ENCODE measurements around the gene KCNAB2.

- PRO-cap = no peak
CAGE:
- cytosol, long polyA plus RNA = no peak
- long polyA plus RNA = no peak
- nucleus, long polyA plus RNA = no peak
Observed at GRCh38 chr1:3560483-3560990, 50.8 kb downstream of the MEGF6 start.

GRCh38 chr1:3669395-3670081 is 17.2 kb downstream of the TP73 start:
- PRO-cap = no peak
CAGE:
- cytosol, long polyA plus RNA = no peak
- long polyA plus RNA = no peak
- nucleus, long polyA plus RNA = no peak

GRCh38 chr1:3695457-3695985 is 43.2 kb downstream of the TP73 start:
- PRO-cap = no peak
CAGE:
- cytosol, long polyA plus RNA = no peak
- long polyA plus RNA = no peak
- nucleus, long polyA plus RNA = no peak

GRCh38 chr1:3745760-3747003 is 6.1 kb upstream of the CCDC27 start:
- PRO-cap = no peak
CAGE:
- cytosol, long polyA plus RNA = no peak
- long polyA plus RNA = no peak
- nucleus, long polyA plus RNA = no peak

GRCh38 chr1:3784956-3786003 is 11.0 kb downstream of the LRRC47 start:
- PRO-cap = no peak
CAGE:
- cytosol, long polyA plus RNA = no peak
- long polyA plus RNA = no peak
- nucleus, long polyA plus RNA = no peak

DNA sequence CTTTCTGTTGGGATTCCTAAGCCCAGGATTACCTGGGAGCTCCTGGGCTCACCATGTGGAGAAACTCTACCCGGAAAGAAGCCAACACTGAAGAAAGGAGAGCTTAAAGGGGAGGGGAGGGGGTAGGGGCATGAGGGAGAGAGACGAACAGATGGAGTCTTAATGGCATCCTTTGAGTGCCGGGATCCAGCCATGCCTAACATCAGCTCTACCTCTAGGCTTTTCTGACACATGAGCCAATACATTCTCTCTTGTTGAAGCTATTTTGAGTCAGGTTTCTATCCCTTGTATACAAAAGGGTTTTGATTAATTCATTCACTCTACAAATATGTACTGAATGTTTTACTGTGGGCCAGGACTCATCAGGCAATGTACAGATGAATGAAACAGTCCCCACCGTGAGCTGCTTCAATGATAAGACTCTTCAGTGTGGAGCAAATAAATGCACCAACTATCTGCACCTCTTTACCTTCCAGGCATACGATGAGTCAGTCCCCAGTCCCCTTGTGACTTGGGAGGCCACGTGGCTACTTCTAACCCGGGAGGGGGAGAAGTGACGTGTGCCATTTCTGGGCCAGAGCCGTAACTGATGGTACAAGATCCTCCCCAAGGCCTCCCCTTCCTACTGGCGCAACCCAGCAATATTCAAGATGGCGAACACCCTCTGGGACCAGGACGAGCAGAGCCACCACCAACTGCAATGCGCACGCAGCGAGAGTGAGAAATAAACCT is 74.8 kb downstream of the NPHP4 start:
- PRO-cap = no peak
CAGE:
- cytosol, long polyA plus RNA = no peak
- long polyA plus RNA = no peak
- nucleus, long polyA plus RNA = no peak

DNA sequence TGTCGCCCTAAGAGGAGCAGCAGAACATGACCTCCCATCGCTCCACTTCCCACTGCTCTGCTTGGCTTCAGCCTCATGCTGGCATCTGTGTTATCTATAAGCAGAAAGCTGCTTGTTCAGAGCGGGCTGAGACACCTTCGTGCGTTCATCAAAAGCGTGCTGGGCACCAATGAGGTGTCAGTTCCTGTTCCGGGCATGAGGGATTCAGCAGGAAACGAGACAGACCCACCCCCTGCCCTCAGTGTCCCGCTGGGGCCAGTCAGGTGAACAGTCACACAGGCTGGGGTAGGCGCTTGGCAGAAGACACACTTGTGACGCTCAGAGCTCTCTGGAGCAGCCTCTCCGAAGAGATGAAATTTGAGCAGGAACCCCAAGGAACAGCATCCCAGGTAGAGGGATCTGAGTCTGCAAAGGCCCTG is 20.8 kb upstream of the NPHP4 start:
- PRO-cap = no peak
CAGE:
- cytosol, long polyA plus RNA = no peak
- long polyA plus RNA = no peak
- nucleus, long polyA plus RNA = no peak

- PRO-cap = no peak
CAGE:
- cytosol, long polyA plus RNA = no peak
- long polyA plus RNA = no peak
- nucleus, long polyA plus RNA = no peak
Observed at GRCh38 chr1:6045272-6045750, 377 bp upstream of the KCNAB2 start.

GRCh38 chr1:6045751-6046173 is at the start of gene KCNAB2:
KCNAB2 (plus strand) TSS chr1:6045888.
- PRO-cap = no peak
CAGE:
- cytosol, long polyA plus RNA = no peak
- long polyA plus RNA = no peak
- nucleus, long polyA plus RNA = no peak

DNA sequence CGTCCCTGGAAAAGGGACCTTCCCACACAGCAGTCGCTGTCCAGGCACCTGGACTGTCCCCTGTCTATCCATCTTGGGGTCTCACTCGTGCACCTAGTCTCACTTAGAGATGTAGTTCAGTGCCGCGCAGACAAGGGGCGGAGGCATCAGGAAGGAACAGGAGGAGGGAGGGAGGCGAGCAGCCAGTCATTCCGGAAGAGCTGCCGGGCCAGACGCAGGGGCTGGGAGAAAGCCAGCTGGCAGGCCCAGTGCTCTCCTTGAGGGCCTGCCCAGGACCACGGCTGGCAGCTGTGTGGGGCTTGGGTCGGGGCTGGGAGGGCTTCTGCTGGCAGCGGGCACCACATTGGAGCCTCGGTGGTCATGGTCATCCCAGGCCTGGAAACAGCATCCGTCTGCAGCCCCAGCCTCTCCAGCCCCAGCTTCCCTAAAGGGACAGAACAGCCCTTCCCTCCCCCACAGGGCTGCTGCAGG is 12.9 kb downstream of the KCNAB2 start:
- PRO-cap = no peak
CAGE:
- cytosol, long polyA plus RNA = no peak
- long polyA plus RNA = no peak
- nucleus, long polyA plus RNA = no peak

- PRO-cap = no peak
CAGE:
- cytosol, long polyA plus RNA = no peak
- long polyA plus RNA = no peak
- nucleus, long polyA plus RNA = no peak
Observed at GRCh38 chr1:6099486-6100531, 54.1 kb downstream of the KCNAB2 start.

DNA sequence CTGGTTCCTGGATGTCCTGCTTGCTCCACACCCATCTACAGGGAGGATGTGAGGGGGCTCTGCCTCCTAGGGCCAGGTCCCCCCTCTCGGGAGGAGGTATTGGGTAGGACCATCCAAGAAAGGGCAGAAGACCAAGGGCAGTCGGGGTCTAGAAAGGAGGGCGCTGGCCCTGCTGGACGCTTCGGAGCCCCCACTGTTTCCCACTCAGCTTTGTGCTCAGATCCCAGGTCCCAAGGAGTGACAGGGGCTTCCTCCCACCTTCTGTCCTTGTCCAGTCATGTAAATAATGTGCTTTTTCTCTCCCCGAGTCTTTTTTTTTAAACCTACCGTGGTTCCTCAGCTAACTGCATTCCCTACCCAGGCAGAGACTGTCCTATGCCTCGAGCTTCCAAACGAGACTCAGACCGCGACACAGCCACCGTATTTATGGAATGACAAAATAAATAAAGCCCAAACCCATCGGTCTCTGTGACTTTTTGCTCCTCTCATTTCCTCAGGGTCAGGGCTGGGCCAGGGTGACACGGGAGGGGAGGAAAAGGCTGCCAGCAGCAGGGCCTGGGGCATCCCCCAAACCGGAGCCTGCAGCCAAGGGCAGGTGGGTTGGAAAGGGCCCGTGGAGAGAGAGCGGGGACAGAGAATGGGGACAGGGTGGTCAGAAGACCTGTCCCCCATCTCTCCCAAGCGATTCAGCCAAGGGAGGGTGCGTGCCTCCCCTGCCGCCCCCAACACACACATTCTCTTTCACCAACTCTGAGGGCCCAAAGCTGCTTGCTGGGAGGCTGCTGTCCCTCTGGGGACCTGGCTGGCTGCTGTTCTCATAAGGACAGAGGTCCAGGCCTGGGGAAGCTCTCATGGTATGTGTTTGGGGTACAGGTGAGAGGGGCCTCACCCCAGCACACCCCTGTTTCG is 55.3 kb downstream of the KCNAB2 start:
- PRO-cap = no peak
CAGE:
- cytosol, long polyA plus RNA = no peak
- long polyA plus RNA = no peak
- nucleus, long polyA plus RNA = no peak

DNA sequence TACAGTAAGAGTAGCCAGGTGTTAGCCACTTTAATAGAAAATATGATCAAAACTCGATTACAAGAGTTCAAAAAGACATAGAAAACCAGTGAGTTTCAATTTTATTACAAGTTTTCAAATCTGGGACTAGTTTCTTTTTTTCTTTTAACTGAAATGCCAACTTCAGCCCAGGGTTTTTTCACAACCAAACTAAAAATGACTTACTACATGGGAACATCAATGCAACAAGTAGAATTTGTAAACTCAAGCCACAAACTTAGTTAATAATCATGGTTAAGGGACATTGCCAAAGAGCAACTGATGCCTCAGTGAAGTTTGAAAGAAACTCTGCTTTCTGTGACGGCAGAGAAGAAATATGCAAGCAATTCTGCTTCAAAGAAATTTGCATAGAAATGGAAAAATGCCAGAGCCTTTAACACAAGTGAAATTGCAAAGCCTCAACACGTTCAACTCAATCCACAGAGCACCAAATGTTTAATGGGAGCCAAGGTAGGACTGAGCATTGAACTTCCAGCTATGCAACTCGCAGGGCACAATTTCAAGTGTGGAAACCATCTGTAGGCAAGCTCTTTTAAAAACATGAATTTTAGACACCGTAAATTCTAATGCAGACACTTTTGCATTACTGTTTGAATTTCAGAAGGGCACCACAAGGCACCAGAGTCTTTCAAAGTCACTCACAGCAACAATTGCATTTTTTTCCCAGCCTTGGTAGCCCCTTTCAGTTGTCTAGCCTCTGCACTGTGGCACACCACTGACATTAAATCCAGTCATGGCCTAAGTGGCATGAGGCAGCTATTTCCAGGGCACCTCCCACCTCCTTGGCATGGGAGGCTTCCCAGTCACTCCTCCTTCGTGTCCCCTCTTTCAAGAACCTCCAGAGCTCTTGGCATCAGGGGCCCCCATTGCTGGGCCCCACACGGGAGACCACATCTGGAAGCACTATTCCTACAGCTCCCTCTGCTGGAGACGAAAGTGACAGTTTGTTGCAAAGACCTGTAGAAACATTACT is 5.2 kb upstream of the CHD5 start:
- PRO-cap = no peak
CAGE:
- cytosol, long polyA plus RNA = no peak
- long polyA plus RNA = no peak
- nucleus, long polyA plus RNA = no peak

DNA sequence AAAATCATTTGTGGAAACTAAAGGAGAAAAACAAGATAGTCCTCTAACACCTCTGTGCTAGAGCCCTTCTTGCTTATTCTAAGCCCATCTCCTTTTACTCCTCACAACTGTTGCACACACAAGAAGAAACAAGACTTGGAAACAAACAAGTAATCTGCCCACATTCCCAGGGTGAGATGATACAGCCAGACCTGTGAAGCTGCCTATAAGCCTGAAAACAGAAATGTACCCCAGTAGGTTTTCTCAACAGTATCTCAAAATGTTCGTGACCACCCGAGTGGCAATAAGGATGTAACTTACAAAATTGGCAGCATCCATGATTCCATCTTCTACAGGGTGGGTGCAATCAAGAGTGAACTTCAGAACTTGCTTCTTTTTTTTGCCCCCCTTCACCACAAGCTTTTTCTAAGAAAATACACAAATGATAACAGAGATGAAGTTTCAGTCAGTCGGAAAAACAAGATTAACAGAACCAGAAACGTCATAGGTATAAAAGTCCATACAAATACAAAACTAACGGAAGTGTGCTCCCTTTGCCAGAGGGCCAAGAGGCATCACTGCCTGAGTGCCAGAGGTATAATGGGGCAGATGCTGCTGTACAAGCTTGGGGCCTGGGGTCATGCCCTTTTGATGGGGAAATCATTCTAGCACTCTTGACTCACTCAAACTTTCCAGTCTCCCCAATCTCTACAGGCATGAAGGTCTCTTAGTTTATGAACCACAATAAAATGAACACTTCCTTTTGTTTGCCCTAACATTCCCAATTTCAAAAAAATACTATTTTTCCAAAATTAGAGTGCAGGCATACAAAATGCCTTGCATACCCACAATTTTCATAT is 1.8 kb downstream of the RPL22 start:
- PRO-cap = no peak
CAGE:
- cytosol, long polyA plus RNA = no peak
- long polyA plus RNA = no peak
- nucleus, long polyA plus RNA = no peak

DNA sequence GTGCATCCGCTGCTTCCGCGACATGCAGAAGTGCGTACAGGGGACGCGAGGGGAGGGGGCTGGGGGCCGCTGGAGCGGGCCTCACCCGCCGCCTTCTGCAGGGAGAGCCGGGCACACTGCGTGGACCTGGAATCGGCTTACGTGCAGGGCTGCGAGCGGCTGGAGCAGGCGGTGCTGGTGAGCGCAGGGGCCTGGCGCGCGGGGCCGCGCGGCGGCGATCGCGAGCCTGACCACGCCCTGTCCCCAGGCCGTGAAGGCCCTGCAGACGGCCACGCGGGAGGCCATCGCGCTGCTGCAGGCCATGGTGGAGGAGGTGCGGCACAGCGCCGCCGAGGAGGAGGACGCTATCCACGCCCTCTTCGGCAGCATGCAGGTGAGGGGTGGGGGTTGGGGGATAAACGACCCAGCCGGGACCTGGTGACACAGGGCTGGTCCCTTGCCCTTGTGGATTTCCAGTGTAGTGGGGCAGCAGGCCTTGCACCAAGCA is 3.3 kb downstream of the RNF207 start:
- PRO-cap = no peak
CAGE:
- cytosol, long polyA plus RNA = no peak
- long polyA plus RNA = no peak
- nucleus, long polyA plus RNA = no peak

GRCh38 chr1:6222248-6223166 is 13.3 kb downstream of the ICMT start:
- PRO-cap = no peak
CAGE:
- cytosol, long polyA plus RNA = no peak
- long polyA plus RNA = no peak
- nucleus, long polyA plus RNA = no peak

DNA sequence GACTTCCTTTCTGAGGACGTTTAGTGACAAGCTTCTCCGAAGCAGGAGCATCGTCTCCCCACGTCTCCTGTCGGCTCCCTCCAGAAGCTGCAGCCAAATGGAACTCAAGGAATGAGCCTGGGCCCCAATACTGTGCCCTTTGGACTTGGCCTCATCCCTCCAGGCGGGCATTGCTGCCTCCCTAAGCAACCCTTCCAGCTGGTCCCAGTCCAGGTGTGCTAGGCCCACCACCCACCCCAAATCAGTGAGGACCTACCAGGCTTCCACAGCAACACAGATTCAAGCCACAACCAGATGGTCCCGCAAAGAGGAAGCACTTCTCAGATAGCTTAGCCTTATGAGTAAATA is 33.0 kb downstream of the ACOT7 start:
- PRO-cap = no peak
CAGE:
- cytosol, long polyA plus RNA = no peak
- long polyA plus RNA = no peak
- nucleus, long polyA plus RNA = no peak

DNA sequence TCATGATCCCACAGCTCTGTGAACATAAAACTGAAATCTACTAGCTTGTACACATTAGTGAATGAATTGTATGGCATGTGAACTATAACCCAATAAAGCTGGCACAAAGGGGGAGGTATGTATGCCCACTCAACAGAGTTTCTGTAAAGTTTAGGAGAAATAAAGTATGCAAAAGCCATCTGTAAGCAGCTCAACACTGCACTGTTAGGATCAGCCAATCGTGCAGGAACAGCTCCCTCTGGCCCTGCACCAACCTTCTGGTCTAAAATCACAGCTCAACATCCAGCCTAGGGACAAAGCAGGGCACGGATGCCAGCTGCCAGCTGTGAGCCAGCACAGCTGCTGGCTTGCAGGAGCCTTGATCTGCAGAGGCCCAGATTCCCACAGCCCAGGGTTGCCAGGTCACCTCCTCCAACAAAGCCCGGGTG is 8.7 kb downstream of the ACOT7 start:
- PRO-cap = no peak
CAGE:
- cytosol, long polyA plus RNA = no peak
- long polyA plus RNA = no peak
- nucleus, long polyA plus RNA = no peak

DNA sequence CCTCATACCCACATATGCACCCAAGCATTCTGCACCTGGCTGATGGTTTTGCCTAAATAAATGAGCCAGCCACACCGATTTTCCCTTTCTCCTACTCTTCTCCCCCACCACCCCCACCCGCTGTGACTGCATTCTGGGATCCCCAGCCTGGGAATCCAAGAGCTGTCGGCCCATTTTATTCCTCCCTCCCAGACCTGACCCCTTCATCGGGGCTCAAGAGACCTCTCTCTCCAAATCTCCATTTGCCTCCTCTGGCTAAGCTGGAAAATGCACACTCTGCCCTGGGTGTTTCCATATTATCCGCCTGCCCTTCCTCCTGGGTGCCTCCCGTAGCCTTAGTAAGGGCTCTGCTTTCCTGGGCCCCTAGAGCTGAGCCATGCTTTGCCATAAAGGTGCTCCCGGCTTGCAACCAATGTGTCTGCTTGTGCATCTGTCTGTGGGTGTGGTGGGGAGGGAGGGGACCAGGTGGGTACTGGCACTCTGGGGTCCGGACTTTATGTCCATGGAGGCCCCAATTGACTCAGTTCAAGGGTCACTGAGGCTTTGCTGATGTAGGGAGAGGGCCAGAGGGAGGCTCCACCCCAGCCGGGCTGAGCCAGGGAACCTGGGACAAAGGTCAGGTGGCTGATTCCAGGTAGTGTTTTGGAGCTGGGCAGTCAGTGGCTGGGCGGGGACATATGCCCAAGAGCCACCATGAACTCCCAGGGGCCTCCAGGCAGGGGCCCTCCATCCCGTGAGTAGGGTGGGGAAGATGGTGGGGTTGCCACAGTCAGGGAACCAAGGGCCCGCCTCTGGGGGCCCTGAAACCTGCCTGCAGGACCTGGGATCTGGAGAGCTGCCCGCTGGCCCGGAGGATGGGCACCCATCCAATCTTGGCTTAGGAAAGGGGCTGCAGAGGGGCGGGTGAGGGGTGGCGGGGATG is 15.1 kb downstream of the TNFRSF25 start:
- PRO-cap = no peak
CAGE:
- cytosol, long polyA plus RNA = no peak
- long polyA plus RNA = no peak
- nucleus, long polyA plus RNA = no peak

GRCh38 chr1:6460396-6461030 is 5.5 kb downstream of the TNFRSF25 start:
- PRO-cap = no peak
CAGE:
- cytosol, long polyA plus RNA = no peak
- long polyA plus RNA = no peak
- nucleus, long polyA plus RNA = no peak